Skeletal muscle satellite cell (primary cell): ENCODE measurements around a stretch of chr6.

DNA sequence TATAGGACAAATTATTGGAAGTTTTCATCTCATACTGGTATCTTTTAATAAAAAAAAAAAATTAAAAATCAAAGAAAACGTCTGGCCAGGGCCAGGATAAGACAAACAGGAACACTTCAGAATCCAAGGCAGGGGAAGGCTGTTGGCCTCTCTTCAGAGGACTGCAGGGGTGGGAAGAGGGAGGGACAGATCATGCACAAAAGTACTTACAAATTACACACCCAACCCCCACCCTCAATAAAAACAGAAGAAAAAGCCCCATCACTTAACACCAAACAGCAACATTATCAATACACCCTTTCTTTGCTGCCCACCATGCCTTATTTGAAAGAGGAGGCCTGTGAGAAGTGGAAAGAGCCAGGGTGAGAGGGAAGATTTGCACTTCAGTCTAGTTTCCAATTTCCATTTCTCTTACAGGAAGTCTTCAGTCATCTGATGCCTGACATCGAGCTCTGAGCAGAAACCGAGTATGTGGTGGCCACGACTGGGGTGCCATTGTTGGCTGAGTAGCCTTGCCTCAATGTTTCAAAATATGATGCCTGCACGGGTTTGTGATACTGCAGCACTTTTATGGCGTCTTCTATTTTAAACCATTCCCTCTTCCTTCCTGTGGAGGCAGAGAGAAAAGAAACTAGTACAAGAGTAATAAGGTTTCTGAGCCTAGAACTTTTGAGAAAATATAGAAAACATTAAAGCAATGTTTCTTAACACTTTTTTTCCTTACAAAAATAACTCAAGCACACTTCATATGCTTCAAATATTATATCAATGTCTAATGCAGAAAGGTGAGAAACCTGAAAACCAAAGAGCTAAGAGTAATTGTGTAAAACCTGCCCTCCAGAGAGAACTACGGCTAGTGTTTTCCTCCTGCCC is 39.8 kb upstream of the SMIM29 start:
- CAGE, long polyA plus RNA, result no peak

GRCh38 chr6:34295397-34296128 is 46.8 kb upstream of the SMIM29 start:
- CAGE, long polyA plus RNA, result no peak

DNA sequence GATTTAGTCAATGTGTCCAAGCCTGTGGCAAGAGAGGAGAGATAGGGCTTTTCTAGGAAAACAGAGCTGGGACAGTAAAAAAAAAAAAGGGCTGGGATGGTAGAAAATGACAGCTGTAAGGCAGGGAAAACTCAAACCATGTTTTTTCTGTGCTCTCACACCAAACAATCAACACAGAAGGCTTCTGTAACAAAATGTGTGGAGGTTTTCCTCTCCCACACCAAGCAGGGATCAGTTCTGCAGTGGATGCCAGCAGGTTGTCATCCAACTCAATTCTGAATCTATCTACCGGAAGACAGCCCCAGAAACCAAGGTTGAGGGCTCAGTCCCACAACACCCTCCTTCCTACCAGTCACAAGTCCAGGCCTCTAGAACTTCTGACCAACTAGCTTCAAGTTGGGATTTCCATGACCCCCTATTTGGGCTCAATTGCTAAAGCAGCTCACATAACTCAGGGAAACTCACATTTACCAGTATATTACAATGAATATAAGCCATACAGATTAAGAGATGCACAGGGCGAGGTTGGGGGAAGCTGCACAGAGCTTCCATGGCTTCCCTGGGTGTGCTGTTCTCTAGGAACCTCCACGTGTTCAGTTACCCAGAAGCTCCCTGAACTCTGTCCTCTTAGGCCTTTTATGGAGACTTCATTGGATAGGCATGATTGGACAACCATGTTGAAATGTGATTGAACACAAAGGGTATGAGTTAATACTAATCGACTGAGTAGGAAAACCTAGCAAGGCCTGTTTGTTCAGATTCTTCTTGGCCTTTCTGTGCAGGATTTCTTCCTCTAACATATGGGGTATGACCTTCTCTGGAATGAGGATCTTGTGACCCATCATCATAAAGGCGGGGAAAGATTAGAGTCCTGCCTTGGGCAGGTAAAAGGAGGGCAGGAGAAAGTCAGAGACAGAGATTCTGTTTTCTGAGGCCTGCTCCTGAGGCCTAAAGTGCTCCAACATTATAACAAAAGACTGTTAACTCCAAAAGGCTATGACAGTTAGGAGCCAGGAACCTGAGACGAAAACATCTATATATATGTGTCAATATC is 70.5 kb upstream of the SMIM29 start:
- CAGE, long polyA plus RNA, result no peak

DNA sequence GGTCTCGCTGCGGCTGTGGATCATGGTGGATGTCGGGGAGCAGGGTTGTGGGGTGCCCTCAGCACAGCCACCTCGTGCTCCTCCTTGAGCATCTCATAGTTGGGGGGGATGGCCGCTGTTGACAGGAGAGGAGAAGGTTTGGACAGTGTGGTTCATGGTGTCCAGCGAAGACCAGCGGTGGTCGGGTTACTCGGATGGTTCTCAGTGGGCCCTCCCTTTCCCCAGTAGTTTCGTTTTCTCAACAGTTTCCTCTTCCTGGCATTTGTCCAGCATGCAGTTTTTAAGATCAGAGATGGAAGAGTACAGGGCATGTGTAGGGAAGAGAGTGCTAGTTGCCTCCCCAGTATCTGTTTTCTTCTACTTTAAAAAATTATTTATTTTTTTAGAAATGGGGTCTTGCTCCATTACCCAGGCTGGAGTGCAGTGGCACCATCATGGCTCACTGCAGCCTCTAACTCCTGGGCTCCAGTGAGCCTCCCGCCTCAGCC is 20.4 kb upstream of the SPDEF start:
- CAGE, long polyA plus RNA, result no peak

DNA sequence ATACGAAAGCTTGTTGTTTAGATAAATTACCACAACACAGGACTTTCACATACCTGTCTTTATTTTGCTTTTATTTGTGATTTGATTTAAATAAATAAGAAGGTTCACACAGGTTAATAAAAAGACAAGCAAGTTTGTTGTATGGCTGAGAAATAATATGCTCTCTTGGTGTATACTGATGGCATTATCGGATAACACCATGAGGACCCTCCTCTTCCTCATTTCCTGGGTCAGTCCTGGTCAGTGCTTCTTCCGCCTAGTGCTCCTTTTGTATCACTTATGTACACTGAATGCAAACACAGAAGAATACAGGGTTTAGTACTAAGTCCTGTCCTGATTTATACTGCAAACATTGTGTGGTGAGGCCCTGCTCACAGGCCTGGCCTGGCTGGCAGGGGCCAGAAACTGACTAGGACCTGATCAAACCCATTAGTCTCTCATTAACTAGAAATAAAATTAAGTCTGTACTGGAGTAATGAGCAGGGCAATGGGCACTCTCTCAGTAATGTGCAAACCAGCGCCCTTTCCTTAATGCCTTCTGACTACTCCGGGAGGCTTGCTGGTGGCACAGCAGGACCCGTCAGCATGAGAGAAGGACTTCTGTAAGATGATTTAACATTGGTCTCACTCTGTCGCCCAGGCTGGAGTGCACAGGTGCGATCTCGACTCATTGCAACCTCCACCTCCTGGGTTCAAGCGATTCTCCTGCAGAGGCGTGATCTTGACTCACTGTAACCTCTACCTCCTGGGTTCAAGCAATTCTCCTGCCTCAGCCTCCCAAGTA is 39.7 kb upstream of the SPDEF start:
- CAGE, long polyA plus RNA, result no peak

DNA sequence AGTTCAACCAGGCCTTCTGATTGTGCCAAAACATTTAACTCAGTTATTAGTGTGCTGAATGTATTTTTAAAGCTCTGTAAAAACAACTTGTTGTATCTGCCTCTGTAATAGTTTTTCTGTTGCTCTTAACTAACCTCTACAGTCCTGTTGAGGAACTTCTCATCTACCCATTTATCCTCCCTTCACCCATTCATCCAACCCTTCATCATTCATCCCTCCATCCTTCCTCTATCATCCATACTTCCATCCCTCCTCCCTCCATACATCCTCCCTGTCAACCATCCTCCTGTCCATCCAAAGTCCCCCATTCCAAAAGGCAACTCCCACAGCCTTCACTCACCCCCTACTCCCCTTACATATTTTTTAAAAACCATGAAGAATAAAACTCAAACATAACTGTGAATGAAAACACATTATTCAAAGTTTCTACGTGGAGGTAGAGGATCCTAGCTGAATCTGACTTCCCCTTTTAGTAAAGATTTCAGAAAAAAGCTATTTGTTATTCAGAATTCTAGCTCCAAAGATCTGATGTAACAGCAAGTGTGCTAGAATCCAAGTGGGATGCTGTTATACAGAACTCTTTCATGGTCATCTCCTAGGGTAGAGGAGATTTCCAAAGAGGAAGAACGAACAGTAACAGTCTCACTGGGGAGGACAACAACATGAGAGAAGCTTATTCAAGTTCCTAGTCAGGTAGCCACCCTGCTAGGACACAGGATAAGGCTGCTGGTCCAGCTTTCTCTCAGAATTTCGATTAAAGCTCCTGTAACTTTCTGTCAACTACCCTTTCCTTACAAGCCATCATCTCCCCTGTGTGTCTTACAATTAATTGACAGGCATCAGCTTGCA is 40.9 kb upstream of the SPDEF start:
- CAGE, long polyA plus RNA, result no peak

GRCh38 chr6:34624971-34625640 is 69.0 kb upstream of the SPDEF start:
- CAGE, long polyA plus RNA, result no peak

DNA sequence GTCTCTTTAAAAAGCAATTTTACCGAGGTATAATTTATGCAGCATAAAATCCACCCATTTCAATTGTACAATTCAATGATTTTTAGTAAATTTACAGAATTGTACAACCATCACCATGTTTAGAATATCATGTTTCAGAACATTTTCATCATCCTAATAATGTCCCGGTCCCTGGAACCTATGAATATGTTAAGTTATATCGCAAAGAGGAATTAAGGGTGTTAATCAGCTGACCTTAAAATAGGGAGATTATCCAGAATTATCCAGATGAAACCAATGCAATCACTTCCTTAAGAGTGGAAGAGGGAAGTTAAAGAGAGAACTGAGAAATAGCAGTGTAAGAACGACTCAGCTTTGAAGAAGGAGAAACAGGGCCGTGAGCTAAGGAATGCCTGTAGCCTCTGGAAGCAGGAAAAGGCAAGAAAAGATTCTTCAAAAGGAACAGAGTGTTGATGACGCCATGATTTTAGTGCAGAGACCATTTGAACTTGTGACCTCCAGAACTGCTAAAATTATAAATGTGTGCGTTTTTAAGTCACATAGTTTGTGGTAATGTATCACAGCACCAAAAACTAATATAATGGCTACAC is 32.8 kb downstream of the ILRUN start:
- CAGE, long polyA plus RNA, result no peak

DNA sequence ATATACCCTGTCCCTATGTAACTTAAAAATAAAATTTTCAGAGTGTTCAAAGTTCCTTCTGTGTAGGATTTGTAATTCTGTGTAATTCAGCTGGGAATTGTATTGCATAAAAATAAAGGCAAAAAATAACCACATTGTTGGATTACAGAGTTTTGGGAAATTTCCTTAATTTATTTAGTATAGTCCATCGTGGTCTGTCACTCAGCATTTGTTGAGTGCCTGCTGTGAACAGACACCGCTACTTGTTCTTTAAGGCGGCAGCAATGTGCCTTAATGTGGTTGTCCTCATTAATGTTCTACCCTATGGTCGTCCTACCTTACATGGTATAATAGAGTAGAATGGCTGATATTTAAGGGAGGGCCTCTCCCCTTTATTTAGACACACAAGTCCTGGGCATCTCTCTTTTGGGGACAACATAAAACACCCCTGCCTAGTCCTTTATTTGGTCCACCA is 27.6 kb downstream of the ANKS1A start:
- CAGE, long polyA plus RNA, result no peak

DNA sequence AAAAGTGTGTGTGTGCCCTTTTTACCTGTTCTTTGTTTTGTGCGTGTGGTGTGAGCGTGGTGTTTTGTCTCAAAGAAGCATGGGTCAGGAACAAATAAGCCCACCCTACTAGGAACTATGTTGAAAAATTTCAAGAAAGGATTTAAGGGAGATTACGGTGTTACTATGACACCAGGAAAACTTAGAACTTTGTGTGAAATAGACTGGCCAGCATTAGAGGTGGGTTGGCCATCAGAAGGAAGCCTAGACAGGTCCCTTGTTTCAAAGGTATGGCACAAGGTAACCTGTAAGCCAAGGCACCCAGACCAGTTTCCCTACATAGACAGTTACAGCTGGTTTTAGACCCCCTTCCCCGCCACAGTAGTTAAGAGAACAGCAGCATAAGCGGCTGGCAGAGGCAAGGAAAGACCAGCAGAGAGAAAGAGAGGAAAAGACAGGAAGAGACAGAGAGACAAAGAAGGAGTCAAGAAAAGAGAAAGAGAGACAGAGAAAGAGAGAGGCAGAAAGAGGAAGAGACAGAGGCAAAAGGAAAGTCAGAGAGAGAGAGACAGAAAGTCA is 110.4 kb downstream of the ANKS1A start:
- CAGE, long polyA plus RNA, result no peak

DNA sequence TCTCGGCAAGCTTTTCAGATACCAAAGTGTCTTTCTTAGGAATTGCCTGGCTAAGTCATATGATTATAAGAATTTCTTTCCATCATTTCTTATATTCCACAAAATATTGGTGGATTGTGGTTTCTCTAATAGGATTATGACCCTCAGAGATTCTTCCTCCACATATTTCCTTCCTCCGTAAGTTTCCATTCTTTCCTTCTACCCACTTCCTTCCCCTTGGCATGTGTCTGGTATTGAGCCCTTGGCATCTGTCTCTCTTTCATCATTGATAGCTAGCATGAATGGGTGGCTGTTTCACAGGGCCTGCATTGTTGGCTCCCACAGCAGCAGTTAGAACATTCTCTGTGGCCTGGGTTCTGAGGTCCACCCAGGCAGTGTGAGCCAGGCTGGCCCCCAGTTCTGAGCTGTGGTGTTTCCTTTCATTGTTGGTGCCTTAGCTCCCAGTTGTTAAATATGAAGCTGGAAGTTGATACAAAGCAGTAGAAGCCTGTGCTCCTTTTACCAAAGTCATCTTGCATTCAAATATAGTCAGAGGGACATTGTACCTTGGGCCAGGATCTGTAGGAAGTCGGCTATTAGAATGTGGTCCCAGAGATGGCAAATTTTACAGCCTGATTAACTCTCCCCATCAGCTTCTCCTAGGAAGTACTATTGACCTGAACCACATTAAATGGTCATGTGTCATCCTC is 125.3 kb downstream of the ANKS1A start:
- CAGE, long polyA plus RNA, result no peak

- CAGE, long polyA plus RNA, result no peak
These were observed 124.5 kb downstream of the TCP11 start for GRCh38 chr6:35016353-35017412.

DNA sequence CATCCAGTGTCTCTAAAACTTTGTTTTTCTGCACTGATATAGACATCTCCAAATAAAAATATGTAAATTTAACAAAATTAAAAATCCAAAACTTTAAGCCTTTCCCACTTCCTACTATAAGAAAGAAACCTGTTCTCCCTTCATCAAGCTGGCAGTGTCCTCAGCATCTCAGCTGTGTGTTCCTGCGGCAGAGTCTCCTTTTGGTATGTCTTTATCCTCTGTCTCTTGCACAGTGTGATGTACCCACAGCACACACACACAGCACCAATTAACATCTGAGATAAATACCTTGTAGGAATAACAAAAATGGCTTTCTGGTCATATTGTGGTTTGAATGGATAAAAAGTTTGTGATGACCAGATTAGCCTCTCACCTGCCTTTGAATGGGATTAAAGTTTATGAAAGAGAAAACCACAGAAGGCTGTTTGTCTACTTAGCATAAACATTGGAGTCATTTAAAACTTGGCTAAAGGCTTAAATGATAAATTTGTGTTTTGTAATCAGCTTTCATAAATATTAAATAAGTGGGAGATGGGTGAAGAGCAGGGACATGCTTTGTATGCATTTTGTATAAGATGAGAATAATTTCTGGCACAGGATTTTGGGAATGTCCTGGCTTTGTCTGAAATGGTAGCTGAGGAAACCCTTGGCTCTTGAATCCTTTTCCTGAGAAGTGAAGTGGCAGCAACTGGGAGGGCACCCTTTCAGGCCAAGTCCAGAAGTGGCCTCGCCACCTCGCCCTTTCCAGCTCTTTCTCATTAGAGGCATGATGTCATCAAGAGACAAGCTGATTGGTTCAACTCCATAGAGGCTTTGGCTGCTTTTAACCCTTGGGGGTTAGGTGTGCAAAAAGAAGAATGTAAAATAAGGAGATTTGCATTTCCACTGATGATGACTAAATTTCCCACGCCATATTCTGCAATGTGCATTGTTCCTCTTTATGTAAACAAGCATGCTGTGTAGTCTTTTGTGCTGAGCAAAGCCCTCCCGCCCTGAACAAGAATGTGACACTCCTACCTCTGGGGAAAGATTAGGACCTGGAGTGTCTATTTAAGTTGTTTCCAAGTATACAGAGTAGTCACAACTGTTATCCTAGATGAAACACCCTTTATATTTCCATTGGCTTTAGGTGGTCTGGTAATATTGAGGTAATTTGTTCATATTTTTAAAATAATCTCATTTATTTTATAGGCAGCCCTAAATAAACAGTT is 116.7 kb downstream of the TCP11 start:
- CAGE, long polyA plus RNA, result no peak

DNA sequence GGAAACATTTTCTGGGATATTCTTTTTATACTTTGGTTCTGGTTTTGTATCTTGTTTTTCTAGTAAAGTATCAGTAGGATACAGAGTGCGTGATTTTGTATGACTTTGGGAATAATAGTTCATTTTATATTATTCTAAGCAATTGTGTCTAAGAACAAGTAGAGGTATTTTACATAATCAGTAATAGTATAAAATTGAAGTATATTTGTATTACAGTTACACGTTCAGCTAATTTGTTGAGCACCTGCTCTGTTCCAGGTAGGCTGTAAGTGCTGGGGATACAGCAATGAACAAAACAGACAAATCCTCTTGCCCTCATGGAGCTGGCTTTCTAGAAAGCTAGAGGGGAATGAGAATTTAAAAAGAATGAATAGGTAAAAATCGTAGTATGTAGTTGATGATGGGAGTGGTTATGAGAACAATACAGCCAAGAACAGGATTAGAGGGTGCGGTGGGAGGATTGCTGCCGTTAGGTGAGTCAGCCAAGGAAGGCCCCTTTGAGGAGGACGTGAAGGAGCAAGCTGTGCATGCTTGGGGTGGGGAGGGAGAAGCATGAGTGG is 114.9 kb downstream of the TCP11 start:
- CAGE, long polyA plus RNA, result no peak

DNA sequence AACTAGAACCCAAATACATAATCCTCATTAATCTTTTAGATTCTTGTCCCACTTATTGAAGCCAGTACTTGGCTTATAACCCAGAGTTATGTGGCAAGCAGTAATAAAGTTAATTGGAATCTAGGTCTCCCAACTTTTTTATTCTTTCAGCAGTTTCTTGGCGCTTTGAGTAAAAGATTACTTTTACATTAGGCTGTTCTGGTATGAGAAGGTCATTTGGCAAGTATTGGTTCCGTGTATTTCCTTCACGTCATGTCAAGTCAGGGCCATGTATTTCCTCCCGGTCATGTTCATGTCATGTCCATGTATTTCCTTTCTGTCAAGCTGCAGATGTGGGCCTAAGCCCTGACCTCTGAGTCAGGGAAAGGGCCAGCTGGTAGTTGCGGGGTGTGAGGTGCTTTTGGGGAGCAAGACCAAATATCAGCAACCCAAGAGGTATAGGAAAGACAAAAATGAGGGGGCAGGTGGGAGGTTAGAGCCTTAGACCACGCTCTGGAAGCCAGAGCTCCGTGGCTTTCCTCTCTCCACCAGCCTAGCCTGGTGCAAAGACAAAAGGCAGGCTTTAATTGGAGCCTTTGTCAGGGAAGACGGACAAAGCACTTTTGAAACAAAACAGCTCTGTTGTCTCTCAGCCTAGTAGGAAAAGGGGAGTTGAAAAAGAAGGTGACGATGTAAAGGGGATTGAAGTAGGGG is 93.4 kb downstream of the TCP11 start:
- CAGE, long polyA plus RNA, result no peak

DNA sequence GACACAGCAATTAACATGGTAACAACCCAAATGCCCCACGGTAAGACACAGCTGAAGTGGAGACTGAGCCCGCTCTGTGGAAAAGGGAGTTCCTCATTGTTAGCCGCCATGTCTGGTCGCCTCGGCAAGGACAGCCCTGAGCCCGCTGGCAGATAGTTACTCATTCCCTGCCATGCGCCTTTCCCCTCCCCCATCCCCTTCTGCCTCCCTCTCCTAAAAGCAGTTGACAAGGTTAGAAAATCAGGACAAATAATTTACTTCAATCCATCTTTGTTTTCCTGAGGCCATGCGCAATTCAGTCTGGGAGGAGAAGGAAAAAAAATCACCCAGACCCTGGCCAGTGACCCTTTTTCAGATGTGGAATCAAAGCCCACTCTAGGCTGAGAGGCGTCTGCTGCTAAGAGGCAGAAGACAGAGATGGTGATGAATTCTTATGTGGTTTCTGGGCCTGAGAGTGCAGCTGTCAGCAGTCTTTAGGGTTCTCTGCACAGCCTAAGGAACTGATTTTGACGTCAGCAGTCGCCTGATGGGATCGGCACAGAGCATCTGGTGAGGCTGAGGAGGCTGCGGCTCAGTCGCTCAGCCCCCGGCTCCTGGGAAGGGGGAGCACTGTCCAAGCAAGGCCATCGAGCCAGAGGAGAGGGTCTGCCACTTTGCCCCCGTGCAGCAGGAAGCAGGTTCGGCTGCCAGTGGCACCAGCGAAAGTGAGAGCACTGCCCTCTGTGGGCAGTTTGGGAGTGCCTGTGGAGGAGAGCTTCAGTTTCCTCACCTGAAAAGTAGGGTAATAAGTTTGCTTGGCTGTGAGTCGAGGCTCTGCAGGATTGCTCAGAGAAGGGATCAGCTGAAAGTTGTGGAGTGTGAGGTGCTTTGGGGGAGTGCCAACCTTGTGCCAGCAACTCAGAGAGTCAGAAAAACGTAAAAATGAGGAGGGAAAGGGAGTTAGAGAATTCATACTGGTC is 92.6 kb downstream of the TCP11 start:
- CAGE, long polyA plus RNA, result no peak

DNA sequence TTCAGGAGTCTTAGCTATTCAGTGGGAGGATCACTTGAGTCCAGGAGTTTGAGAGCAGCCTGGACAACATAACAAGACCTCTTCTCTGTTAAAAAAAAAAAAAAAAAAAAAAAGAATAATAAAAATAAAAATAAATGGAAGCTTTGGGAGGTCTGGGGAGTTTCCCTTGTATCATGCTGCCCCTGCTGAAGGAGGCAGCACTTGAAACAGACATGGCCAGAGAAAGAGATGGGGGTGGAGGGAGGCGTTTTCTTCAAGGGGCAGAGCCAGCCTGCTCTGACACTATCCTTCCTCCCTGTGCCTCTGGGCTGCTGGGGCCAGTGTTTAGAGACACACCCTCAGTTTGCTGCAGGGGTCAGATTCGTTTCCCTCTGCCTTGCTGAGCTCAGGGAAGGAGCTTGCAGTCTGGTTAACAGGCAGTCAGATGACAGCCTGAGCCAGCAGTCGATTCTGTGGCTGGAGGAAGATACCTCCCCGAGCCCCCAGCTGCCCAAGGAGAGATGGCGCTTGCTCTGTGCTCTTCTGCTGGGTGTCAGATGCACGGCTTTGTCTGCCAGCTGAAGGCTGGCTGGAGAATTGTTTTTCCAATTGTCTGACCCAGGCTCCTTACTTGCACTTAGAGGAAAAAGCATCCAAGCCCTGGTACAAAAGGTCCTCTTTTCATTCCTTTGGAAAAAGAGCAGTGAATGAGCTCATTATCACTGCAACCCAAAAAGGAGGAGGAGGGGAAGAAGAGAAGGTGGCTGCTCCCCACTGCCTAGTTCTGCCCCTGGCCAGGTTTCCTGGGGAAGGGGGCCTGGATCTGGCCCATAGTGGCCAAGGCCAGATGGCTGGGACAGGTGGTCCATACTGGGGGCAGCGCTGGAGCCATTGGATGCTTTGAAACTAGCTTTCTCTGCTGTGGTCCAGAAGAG is 88.4 kb downstream of the TCP11 start:
- CAGE, long polyA plus RNA, result no peak

DNA sequence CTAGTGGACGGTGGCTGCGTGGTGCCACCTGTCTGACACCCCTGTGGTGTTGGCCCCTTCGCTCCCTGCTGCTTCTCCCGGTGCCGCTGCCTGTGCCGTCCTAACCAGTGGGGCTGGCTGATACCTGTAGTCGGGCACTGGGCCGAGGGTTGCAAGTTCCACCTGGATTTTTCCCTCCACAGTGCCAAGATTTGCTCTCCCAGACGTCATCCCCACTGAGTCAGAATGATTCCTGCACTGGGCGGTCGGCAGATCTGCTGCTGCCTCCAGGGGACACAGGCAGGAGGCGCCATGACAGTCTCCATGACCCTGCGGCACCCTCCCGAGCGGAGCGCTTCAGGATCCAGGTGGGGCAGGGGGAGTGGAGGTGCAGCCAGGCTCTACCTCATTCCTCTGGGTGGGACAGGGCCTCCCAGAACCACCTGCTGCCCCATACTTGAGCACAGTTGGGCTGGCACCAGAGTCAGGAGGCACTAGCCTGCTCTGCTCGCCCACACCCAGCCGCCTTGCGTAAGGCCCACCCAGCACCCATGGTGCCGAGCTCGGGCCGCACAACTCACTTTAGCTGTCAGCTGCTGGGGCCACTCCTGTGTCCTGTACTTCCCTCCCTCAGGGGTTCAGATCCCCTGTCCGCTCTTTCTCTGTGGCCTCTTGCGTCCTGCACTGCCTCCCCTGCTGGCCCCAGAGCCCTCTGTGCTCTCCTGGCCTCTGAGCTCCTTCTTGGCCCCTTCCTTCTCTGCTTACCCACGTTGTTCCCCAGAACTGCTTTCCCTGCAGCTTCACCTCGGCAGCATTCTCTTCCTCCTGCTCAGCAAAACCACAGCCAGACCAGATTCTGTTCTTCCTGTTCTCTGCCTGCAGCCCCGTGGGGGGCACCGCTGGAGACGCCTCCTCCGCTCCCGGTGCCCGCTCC is 60.1 kb downstream of the TCP11 start:
- CAGE, long polyA plus RNA, result no peak

DNA sequence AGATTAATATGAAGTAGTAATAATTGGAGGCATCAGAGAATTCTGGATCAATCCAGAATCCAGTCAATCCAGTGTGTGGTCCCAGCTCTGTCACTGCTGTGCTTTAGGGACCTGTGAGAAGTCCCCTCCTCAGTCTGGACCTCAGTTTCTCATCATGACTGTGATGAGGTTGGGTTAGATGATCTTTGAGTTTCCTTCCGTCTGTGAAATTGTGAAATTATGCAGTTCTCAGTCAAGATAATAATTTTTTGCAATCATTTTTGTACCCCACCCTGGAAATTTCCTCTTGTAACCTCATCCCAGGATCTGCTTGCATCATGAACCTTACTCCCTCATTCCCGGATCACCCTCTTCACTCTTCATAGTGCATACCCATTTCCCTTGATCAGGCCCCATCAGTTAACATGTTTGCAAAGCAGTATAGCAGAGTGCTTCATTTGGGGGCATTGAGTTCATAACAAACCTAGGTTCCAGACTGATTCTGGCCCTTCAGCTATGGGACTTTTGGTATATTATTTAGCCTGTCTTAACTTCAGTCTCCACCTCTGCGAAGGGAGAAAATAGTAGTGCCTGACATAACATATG is 1.1 kb downstream of the ZNF76 start:
- CAGE, long polyA plus RNA, result no peak

DNA sequence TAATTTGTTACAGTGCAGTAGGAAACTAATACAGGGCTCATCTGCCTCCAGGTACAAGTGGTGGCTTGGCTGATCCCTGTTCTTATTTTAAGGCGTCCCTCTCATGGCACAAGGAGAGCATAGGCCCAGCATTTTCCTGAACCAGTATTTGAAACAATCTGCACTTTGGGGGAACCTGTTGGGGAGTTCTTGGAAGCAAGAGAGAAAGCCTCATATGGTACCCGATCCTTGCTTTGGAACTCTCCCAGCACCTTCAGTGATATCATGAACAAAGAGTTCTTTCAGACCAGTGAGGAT is 16.0 kb downstream of the PPARD start:
- CAGE, long polyA plus RNA, result no peak